Skeletal muscle satellite cell (primary cell): ENCODE measurements around a stretch of chr11.

GRCh38 chr11:116947943-116948379 is 110.5 kb upstream of the APOA1 start:
- CAGE, long polyA plus RNA, result no peak

DNA sequence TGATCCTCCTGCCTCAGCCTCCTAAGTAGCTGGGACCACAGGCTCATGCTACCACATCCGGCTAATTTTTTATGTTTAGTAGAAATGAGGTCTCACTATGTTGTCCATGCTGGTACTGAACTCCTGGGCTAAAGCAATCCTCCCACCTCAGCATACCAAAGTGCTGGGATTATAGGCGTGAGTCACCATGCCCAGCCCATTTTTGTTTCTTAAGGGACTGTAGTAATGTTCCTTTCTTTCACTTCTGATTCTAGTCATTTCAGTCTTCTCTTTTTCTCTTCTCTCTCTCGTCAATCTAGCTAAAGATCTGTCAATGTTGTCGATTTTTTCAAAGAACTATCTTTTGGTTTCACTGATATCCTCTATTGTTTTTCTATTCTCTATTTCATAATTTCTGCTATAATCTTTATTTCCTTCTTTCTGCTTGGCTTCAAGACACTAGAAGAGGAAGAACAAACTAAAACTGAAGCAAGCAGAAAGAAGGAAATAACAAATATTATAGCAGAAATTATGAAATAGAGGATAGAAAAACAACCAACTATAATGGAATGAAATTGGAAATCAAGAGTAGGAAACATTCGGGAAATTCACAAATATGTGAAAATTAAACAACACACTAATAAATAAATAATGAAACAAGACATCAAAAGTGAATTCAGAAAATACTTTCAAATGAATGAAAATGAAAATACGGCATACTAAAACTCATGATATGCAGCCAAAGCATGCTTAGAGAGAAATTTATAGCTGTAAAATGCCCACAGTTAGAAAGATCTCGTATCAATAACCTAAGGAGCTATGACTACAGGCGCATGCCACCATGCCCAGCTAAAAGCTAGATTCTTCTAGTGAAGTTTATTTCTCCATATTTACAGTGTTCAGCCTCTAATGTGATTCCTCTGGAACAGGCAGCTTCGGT is 111.2 kb upstream of the APOA1 start:
- CAGE, long polyA plus RNA, result no peak

- CAGE, long polyA plus RNA, result no peak
These were observed 107.5 kb downstream of the SIK3 start for GRCh38 chr11:116990587-116991287.

DNA sequence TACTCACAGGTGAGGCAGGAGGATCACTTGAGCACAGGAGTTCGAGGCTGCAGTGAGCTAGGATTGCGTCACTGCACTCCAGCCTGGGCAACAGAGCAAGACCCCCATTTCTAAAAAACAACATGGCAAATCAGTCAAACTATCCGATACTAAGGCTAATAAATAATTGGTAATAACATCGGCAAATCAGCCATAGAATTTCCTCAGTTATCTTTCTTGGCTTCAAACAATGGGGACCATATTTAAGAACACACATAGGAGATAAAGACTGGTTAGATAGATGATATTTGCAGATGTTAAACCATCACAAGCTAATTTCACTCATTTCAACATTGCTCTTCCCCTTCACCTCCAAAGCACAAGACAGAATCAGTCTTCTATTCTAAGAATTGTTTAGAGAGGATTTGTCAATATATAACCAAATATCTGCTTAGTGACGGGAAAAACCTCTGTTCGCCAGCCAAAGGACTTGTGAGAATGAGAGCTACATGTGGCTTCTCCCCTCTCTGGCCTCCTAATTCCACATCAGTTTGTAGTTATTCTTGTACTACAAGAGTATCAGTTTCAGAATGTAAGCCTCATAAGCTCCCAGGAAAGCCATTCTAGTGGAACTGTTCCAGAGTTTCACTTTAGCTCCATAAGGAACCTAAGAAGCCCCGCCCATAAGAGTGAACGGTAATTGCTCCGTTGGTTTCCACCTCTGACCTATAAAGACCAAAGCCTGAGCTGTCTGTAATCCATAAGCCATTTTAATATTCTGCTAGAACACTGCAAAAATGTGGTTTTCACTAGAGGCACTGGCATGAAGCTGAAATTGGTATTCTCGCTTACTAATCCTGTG is 53.2 kb downstream of the SIK3 start:
- CAGE, long polyA plus RNA, result no peak

GRCh38 chr11:117289938-117290743 is 25.9 kb downstream of the BACE1 start:
- CAGE, long polyA plus RNA, result no peak

DNA sequence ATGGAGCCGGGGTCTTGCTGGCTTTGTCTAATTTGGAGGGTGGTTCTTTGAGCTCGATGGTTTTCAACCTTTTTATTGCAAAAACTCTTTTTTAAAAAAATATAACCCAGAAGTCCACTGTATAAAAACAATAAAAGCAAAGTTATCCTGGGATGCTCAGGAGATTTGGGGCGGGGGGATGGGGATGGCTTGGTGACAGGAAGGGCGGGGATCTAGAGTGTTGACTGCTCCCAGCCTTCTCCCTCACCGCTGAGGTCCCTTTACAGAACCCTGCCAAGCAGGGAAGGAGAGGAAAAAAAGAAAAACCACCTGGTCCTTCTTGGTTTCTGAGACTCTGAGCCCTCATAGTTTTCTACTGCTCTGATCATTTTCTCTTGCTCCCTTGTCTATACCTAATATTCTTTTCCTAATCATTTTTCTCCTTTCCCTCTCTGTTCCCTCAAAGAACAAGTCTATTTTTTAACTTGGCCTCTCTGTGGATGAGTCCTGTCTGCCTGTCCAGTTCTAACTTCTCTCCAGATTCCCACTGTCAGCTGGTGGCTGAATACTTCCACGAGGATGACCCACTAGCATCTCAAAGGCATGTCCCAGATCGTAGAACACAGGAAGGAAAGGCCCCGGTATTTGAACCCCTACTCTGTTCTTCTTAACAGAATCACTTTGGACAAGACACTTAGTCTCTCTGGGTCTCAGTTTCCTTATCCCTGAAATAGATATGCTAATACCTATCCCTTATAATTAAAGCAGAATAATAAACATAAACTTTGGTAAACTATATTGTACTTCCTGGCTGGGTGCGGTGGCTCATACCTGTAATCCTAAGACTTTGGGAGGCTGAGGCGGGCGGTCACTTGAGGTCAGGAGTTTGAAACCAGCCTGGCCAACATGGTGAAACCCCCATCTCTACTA is 7.9 kb downstream of the BACE1 start:
- CAGE, long polyA plus RNA, result no peak

GRCh38 chr11:117536189-117536394 is 208.4 kb downstream of the CEP164 start:
- CAGE, long polyA plus RNA, result no peak

DNA sequence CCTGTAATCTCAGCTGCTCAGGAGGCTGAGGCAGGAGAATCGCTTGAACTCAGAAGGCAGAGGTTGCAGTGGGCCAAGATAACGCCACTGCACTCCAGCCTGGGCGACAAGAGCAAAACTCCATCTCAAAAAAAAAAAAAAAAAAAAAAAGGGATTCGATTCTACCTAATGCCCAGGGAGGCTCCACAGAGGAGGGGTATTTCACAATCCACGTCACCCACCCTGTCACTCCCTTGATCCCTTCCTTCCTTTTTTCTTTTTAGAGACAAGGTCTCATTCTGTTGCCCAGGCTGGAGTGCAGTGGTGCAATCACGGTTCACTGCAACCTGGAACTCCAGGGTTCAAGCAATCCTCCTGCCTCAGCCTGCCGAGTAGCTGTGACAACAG is 11.5 kb upstream of the FXYD2 start:
- CAGE, long polyA plus RNA, result no peak

GRCh38 chr11:117986601-117987690 is 752 bp downstream of the IL10RA start:
- CAGE, long polyA plus RNA, result no peak

- CAGE, long polyA plus RNA, result no peak
These were observed 1.9 kb downstream of the IL10RA start for GRCh38 chr11:117987938-117988746.

DNA sequence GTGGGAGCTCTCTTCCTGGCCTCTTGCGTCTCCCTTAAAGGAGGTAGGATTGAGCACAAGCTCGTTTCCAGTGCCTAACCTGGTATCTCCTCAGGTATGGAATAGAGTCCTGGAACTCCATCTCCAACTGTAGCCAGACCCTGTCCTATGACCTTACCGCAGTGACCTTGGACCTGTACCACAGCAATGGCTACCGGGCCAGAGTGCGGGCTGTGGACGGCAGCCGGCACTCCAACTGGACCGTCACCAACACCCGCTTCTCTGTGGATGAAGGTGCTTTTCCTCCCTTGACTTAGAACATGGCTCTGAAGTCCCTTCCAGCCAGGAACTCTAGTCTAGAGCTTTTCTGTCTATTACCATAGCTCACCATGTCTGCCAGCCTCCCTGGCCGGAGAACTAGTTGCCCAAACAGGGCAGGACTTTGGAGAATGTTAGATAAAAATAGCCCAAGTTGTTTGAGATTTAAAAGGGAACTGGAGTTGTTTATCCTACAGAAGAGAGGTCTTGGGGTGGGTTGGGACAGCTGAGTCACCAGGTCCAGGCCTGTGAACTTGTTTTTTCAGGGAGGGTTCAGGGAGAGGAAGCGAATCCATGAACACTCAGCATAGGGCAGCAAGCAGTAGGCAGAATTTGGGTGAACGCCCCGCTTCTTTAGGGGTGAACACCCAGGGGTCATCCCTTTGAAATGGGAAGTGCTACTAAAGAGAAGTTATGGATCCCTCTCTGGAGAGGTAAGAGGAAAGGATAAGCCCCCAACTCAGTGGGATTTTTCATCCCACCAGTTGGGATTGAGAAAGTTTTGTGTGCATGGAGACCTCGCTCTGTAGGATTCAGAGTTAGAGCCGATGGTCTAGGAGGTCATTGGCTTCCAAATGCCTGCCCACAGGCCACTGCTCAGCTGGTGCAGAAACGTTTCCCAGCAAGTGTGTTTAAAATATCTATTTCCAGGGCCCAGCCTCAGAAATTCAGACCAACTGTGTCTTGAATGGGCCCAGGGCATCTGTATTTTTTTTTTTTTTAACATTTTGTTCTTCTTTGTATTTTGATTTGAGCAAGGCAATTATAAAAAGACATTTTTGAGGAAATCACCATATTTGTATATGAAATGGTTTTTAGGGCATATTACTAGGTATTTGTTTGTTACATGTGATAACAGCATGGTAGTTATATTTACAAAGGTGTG is 3.5 kb downstream of the IL10RA start:
- CAGE, long polyA plus RNA, result no peak

- CAGE, long polyA plus RNA, result no peak
These were observed 12.0 kb downstream of the IL10RA start for GRCh38 chr11:117998138-117998725.

GRCh38 chr11:118004237-118005000 is 18.2 kb downstream of the IL10RA start:
- CAGE, long polyA plus RNA, result no peak

DNA sequence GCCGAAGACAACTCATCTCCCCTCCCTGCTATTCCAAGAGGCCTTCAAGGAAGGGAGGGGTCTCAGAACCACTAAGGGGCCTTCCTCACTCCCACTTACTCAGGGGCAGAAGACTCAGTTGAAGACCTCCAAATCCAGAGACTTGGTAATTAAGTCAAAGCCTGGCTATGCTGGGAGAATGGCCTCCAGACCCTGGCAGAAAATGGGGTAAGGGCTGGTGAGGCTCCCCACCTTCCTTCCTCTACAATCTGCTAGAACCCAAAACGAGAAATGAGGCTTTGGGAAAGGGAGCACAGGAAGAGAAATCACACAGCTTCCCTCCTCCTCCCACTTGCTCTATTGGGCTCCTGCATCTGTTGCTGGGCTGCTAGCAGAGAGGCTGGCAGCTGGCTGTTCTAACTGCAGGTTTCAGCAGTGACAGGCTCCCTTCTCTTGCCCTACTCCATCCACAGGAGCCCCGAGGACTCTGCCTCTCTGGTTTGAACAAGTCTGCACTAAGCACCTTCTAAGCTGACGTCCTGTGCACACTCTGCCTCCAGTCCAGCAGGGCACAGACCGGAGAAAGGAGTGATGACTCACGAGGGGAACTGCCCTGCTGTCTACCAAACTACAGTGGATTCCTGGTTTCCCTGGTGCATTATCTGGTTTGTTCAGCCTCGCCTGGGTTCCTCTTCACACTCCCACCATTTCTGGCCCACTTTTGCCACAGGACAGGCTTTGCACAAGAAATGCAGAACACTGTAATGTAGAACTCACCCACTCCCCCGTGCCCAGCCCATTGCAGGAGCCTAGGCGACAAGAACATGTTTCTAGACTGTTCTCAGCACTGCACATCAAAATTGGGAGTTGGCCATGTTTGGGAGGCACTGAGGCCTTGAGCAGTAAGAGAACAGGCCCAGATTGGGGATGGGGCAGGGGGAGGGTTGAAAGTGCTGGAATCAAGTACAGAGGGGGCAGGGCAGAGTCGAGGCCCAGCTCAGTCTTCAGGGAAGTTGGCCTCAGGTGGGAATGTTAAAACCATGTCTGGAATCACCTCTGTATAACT is 25.9 kb downstream of the IL10RA start:
- CAGE, long polyA plus RNA, result no peak

DNA sequence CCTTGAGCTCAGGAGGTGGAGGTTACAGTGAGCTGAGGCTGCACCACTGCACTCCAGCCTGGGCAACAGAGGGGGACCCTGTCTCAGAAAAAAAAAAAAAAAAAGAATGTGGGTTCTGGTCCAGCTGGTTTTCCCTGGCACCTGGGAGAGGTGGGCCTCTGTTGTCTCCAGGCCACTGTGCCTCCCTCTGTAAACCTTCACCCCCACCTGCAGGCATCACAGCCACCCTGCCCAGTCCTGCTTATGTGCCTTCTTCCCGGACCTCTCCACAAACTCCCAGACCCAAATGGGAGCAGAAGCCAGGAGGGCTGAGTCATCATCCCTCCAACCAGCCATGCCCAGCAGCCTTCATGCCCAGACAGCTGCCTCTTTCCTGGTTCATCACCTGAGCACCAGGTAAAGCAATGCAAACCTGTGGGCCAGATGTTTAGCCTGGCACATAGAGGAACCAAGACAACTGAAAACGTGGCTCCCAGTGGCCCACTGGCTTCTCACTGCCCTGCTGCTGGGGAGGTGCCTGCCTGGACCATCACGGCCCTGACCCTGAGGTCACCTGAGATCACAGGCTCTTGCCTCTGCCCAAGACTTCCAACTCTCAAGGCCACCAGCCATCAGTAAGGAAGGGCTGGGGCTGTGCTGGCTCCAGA is 2.1 kb upstream of the TMPRSS4 start:
- CAGE, long polyA plus RNA, result no peak

DNA sequence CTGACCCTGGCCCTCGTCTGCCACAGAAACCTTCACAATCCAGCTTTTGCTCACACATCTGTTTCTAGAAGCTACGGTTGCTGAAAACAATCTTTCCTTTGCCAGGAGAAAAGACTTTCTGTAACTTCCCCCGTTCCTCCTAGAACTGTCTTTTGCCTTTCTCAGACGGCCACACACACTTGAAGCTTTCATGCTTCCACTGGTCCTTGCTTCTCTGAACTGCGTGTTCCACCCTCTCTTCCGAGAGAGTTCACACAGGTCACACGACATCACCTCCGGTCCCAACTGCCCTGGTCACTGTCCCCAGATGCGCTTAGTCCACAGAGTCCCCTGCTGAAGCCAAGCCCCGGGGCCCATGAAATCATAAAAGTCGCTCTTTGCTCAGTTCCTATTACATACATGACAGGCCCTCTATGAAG is 3.6 kb downstream of the SMIM35 start:
- CAGE, long polyA plus RNA, result no peak

DNA sequence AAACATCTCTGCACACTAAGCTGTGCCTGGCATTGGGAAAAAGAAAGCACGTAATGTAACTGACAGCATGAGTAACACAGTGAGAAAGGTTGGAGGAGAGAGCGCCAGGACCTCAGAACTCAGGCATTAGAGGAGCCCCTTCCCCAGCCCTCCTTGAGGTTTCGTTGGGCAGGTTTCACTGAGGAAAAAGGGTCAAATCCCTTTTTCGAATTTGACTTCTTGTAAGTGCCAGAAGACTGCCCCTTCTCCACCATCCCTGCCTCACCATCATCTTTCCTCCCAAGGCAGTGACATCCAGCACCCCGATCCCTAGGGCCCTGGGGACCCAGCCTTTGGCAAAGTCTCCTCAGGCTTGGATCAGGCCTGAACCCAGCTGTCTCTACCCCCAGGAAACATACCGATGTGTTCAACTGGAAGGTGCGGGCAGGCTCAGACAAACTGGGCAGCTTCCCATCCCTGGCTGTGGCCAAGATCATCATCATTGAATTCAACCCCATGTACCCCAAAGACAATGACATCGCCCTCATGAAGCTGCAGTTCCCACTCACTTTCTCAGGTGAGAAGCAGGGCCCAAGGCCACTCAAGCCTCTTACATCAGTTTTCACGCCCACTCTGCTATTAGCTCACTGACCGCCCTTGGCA is 26.2 kb upstream of the SMIM35 start:
- CAGE, long polyA plus RNA, result no peak

DNA sequence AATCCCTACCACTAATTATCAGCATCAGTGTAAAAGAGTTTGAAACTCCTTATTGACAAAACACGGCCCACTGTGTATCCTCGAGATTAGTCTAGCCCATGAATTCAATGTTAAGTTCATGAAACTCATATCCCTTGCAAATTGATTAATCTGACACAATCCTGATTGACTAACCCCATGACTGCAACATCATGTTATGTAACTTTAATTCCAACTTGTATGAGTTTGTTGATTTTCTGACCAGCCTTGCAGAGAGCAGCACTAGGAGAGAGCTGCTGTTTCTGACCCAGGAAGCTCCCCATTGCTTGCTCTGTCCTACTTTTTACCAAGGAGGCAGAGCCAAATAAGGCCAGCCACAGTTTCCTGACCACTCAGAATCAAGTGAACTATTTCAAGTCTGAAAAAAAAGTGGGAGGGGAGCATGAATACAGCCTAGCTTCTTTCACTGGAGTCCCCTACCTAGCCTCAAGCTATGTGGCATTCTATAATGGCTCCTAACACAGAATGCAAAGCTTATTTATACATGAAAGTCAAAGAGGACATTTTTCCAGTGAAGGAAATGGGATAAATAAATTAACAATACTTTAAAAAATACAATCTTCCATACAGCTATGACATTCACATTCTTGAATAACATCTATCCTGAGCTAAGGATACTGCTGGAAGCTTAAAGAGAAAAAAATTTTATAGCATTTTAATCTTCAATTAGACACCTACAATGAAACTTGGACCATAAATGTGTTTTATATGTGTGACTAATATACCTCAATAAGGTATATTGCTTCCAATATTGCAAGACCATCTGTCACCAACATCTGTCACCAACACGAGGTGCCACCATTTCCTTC is 13.1 kb downstream of the MPZL3 start:
- CAGE, long polyA plus RNA, result no peak

- CAGE, long polyA plus RNA, result no peak
These were observed 2.6 kb upstream of the ATP5MG start for GRCh38 chr11:118398644-118399355.

GRCh38 chr11:118415731-118416235 is 14.4 kb downstream of the ATP5MG start:
- CAGE, long polyA plus RNA, result no peak